Cardiac muscle cell (in vitro differentiated cells and primary cell): ENCODE results near the genes MMP27 and DCUN1D5.

- RAMPAGE, long total RNA = no peak
- RRBS = no CpG with 5 or more reads among the region's 9 CpGs
Measured at GRCh38 chr11:98069979-98070243, 950.8 kb upstream of the CNTN5 start.

DNA sequence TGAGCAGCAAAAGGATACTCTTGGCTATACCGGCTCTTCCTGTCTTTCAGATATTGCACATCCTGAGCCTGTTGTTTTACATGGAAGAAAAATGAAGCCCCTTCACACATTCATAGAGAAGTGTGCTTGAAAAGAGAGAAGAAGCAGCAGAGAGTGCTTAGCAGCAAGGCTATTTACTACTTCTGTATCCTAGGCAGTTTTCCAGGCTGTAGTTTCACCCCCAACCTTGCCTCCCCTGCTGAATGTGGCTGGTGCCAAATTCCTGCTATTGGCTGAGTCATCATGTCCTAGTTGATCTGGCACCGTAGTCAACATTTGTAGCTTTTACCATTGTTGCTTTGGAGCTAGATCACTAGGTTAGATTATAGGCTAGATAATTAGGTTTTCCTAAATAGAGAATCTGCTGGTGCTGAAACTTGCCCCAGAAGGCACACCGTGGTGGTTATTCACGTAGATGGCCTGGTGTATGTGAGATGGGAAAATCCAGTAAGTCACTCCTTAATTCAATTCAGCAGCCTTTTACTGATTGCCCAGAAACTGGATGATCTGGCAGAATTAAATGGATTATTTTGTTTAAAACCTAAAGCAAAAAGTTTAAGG, 32.7 kb downstream of the ARHGAP42 start:
- RAMPAGE, long total RNA = no peak
- RRBS = no CpG with 5 or more reads among the region's 4 CpGs

- RAMPAGE, long total RNA = no peak
- RRBS = no CpG with 5 or more reads among the region's 16 CpGs
Measured at GRCh38 chr11:101566662-101567644, 16.9 kb downstream of the TRPC6 start.

DNA sequence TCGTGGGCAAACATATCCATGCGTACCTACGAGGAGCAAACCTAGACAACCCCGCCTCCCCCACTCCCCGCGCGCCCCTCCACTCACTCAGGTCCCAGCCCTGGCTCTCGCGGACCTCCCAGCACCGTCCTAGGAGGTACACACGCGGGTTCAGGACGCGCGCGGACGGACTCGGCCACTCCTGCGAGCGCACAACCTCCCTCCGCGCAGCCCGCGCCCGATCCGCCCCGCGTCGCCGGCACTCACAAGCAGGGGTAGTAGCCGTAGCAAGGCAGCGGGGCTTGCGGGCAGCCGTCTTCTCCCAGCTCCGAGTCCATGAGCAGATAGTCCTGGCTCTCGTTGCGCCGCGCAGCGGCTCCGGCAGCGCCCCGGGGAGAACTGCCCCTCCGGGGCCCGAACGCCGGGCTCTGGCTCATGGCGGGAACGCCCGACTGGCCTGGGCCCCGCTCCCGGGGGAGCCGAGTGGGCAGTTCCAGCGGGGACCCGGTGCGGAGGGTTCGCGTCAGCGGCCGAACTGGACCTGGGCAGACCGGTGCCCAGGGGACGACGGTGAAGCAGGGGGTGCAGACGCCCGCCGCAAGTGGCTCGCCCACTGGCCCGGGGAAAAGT, 615 bp downstream of the TRPC6 start:
- RAMPAGE, long total RNA = no peak
- RRBS = 2% methylated on average over 26 of the region's 68 CpGs

DNA sequence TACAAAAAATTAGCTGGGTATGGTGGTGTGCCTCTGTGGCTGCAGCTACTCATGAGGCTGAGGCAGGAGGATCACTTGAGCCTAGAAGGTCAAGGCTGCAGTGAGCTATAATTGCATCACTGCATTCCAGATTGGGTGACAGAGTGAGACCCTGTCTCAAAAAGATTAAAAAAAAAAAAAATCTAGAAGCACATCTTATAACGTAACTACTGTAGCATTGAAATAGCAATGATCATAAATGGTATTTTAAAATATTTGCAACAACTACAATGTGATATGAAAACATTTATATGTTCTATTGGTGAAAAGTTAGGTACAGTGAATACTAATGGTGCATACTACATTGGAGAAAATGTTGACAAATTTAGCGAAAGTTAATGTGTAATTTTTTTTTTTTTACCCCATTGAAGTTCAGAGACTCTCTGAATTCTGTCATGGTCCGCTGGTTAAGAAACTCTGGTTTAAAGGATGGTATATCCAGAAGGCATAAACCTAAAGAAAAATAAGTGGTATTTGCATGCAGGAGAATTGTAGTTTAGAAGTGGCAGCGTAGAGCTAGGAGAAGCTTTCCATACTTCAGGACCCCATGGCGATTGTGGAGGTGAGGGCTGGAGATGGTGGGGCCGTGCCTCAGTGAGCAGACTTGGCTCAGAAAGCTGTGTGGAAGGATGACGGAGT, 95.6 kb upstream of the BIRC3 start:
- RAMPAGE, long total RNA = no peak
- RRBS = no CpG with 5 or more reads among the region's 7 CpGs

- RAMPAGE, long total RNA = no peak
- RRBS = no CpG with 5 or more reads among the region's 7 CpGs
Measured at GRCh38 chr11:102305894-102306670, 11.2 kb upstream of the BIRC3 start.

- RAMPAGE, long total RNA = no peak
- RRBS = no CpG with 5 or more reads among the region's 3 CpGs
Measured at GRCh38 chr11:102398374-102399050, 51.5 kb downstream of the BIRC2 start.

DNA sequence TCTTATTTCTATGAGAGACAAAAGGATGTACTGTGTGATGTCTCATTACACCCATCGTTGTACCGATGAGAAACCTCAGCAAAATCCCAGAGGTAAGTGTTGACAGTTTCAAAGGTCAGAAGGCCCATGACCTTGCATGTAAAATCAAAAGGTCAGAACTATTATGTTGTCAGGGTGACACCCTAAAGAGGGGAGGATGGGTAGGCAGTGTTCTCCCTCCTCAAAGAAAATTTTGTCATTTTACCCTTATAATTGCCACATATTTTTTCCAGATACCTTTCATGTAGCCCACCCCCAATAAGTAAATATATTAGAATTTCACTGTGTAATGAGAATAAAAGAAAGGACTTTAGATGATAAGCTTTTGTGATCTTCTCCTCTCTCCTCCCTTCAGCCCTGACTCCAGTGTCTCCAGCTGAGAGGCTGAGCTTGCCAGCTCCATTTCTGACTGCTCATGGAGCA, 8.5 kb upstream of the TMEM123 start:
- RAMPAGE, long total RNA = no peak
- RRBS = no CpG with 5 or more reads among the region's 2 CpGs

DNA sequence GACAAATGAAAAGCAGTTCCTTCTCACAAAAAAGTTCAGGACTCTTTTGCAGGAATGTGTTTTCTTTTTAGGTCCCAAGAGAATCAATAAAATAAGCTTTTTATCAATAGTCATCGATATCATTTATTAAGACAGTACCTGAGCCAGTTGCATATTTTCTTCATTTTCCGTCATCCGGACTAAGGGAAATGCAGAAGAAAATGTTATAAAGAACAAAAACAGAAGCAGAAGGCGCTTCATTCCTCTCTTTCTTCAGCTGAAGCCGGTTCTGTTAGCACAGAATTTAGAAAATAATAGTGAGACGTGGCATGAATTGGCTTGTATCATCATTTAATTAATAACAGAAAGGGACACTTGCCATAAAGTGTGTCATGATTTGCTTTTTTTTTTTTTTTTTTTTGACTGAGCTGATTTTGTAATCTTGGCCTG, at the start of gene MMP27:
MMP27 (minus strand) TSS at position 295 of the 429 bp plus-strand sequence.
- RAMPAGE, long total RNA = no peak
- RRBS = 70% methylated on average over 1 of the region's 6 CpGs

- RAMPAGE, long total RNA = no peak
- RRBS = no CpG with 5 or more reads among the region's 6 CpGs
Measured at GRCh38 chr11:102832483-102832956, 10.9 kb downstream of the MMP3 start.

- RAMPAGE, long total RNA = no peak
- RRBS = no CpG with 5 or more reads among the region's 3 CpGs
Measured at GRCh38 chr11:103056203-103056728, 35.7 kb downstream of the DCUN1D5 start.

DNA sequence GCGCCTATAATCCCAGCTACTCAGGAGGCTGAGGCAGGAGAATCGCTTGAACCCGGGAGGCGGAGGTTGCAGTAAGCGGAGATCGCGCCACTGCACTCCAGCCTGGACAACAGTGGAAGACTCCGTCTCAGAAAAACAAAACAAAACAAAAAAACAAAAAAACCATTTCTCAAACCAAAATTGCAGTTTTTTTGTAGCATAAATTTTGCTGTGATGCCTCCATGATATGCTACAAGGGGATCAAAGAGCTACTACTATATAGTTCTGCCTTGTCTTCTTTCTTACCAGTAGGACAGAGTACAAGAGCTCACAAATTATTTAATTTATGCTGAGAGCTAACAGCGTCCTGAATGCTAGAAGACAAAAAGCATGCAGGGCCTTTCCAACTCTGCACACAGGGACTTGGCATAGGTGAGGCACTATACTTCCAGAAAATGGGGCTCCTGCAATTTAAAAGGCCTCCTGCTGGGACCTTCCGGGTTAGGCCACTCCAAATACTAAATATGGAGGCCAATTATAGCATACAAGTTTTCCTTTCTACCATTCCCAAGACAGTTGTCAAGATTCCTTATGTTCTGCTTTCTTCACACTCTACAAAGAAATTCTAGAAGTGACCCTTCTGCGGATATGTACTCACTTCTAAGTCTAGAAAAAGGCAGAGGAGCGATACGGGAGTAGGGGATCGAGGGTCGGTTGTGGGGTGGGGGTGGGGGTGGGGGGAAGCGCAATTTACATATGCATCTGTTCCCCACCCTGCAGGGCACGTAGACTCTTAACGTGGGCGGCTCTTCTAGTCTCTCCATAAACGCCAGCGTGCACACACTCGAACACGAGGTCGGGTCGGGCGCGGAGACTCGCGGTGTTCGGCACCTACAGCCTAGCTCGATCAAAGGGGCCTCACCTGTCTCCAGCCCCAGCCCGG, 916 bp downstream of the DCUN1D5 start:
- RAMPAGE, long total RNA = no peak
- RRBS = no CpG with 5 or more reads among the region's 32 CpGs

DNA sequence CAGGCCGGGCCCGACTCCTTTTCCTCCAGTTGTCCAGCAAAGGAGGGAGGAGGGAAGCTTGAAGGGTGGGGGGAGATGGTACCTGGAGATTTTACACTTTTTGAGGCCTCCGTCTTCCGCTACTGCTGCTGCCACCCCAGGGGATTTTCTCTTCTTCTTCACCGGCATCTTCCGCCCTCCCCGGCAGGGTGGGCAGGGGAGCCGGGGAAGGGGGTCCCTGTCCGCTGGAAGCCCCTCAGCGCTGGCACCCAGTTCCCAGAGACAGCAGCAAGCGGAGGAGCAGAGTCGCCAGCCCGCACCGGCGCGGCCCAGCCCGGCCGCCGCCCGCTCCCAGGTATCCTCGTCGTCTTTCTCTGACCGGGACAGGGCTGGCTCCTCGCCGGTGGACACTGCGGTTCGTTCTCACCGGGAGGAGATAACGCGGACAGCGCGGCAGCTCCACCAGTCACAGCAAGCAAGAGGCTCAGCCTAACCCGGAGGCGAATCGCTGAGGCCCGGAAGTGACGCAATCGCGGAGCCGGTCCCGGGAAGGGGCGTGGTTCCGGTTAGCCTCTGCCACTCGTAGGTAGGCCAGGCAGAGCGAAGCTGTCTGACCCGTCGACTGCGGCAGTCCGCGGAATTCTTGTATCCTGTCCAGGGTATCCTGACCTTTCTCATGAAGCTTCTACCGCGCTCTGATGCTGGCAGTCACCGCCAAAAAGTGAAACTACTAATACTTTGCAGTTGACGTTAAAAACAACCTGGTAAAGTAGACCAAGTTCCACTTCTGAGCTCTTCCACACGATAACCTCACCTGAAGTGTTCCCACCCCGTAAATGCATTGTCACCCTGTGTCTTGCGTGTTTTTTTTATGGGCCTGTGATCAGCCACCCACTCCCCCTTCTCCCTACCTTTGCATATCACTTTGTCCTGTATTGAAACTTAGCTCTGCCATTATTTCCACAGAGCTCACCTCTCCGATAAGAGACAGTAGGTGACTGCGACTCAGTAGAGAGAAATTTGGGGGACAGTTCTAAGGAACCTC, at the start of gene DCUN1D5:
DCUN1D5 (minus strand) TSS at position 456 of the 1,024 bp plus-strand sequence.
- RAMPAGE, long total RNA = start-site peak on the minus strand centred at position 422 of the sequence, 136 bp wide, 2,903 and 2,300 reads in 2 replicates
- RRBS = 3% methylated on average over 15 of the region's 59 CpGs

- RAMPAGE, long total RNA = no peak
- RRBS = no CpG with 5 or more reads among the region's 4 CpGs
Measured at GRCh38 chr11:103898909-103899296, 137.5 kb upstream of the DDI1 start.

- RAMPAGE, long total RNA = no peak
- RRBS = no CpG with 5 or more reads among the region's 3 CpGs
Measured at GRCh38 chr11:104161991-104162549, 1.9 kb downstream of the PDGFD start.

GRCh38 chr11:104705479-104706265, 262.7 kb downstream of the CASP4 start:
- RAMPAGE, long total RNA = no peak
- RRBS = no CpG with 5 or more reads among the region's 4 CpGs

- RAMPAGE, long total RNA = no peak
- RRBS = no CpG with 5 or more reads among the region's 4 CpGs
Measured at GRCh38 chr11:104859379-104859771, 109.0 kb downstream of the CASP4 start.

DNA sequence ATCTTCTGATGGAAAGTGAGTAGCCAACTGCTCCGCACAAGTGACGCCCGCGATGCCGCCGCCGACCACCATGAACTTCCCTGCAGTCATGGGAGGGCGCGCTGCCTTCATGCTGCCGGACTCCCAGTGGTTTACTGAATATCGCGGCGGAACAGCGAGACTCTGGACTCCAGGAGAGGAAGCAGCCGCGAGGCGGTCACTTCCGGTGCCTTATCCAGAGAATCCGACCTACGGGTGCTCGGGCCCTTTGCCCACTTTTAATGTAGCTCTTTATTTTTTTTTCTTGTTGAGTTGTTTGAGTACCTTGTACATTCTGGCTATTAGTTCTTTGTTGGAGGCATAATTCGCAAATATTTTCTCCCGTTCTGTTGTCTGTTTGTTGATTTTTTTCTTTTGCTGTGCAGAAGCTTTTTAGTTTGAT, 190.5 kb downstream of the GUCY1A2 start:
- RAMPAGE, long total RNA = no peak
- RRBS = no CpG with 5 or more reads among the region's 23 CpGs

DNA sequence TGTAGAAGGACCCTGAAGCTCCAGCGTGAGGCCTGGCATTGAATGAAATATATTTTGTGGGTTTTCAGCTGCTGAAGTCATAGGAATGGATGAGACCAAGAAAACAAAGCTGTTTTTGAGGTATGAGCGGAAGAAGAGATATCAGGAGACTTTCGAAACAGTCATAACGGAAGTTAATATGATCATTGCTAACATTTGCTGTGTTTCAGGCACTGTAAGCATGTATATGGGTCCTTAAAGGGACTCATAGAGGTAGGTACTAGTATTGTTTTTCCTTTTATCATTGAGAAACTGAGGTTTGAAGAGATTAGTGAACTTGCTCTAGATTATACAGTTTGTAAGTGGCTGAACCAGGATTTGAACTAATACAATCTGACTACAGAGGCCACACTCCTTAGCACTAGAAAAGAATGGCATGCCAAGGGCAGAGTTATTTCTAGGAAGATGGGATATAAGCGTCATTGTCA, 1.1 kb downstream of the ATM start:
- RAMPAGE, long total RNA = no peak
- RRBS = no CpG with 5 or more reads among the region's 5 CpGs

- RAMPAGE, long total RNA = no peak
- RRBS = no CpG with 5 or more reads among the region's 8 CpGs
Measured at GRCh38 chr11:108226420-108227042, 3.7 kb downstream of the ATM start.